Measurements from ENCODE around the genes EML3 and B3GAT3.

DNA sequence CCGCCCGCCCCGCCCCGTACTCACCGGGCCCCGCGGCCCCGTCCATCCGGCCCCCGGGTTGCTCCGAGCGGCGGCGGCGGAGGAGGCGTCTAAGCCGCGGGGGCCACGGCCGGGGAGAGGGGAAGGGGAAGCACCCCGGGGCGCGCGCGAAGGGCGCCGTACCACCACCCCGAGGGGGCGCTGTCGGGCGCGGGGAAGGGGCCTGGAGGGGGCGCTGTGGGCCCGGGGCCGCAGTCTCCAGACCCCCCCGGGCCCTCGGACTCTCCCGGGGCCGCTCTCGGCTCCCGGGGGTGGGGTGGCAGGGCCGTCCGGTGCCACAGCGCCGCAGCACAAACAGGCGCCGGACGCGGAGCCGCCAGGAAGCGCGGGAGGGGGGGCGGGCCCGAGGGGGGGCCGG lies at the start of gene EML3:
Gene EML3 (minus strand): TSS at position 364 of the 397 bp plus-strand sequence.
- RRBS: 2% methylated on average over 36 of the region's 55 CpGs

DNA sequence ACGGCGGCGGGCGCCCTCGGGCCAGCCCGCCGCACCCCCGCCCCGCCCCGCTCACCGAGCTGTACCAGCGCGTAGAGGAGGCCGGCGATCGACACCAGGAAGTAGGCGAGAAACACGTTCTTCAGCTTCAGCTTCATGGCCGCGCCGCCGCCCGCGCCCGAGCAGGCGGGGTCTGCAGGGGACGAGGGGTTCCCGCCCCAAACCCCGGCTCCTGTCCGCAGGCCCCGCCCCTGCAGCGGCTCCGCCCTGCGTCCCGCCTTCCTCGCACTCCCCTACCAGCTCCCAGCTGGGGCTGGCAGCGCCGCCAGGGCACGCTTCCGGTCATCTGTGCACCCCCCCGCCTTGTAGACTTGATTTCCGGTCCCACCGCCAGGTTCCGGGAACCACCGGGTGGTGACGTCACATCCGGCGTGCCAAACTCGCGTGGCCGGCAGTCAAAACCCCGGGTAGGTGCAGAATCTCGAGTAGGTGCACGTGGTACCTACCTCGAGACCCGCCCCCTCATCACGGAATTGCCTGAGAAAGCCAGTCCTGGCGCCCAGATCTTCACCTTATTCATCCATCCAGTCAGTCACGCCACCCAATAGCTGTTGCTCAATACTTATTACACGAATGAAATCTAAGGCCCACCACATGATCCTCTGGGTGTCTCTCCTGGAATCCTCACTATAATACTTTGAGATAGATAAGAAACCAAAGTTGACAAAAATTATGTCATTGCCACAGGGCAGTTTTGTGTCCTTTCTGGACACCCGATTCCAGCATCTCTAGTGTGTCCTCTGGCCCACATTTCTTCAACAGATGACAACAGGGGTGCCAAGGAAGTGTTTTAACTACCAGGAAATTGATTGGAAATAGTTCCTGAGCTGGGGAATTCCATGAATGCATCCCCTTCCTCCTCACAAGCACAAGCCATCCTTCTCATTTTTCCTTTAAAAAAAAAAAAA lies at the start of gene B3GAT3:
Gene B3GAT3 (minus strand): TSS at position 176 of the 947 bp plus-strand sequence.
- RRBS: 3% methylated on average over 2 of the region's 61 CpGs

- RRBS: 2% methylated on average over 8 of the region's 51 CpGs
Measured at GRCh38 chr11:62645631-62646437, 579 bp downstream of the GANAB start.

GRCh38 chr11:62678223-62678462 lies 730 bp downstream of the UBXN1 start:
- RRBS: no CpG with 5 or more reads among the region's 7 CpGs

- RRBS: 4% methylated on average over 4 of the region's 50 CpGs
Measured at GRCh38 chr11:62709389-62710573, 2.3 kb downstream of the GNG3 start.

DNA sequence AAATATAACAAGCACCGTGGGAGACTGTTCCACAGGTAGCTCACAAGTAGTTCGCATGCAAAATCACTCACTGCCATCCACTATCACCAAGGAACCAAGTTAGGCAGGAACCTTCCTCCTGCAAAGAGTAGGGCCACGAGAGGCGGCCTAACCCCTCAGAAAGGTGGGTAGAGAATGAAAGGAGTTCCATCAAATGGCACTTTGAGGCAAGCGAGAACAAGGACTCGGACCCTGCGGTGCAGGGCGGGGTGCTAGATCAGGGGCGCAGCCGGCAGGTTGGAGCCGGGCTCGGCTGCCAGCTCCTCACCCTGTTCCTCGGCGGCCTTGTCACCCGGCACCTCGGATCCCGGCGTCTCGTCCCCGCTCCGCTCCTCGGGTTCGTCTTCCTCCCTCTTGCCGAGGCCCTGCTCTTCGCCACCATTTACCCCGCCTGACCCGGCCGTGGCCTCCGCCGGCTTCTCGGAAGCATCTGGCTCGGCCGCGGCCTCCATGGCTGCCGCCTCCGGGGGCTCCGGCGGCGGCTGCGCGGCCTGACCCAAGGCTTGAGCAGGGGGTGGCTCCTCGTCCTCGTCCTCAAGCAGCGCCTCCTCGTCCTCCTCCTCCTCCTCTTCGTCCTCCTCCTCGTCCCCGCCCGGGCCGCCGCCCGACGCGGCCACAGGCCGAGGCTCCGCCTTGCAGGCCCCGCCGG lies 801 bp downstream of the HNRNPUL2 start:
- RRBS: 2% methylated on average over 32 of the region's 58 CpGs

DNA sequence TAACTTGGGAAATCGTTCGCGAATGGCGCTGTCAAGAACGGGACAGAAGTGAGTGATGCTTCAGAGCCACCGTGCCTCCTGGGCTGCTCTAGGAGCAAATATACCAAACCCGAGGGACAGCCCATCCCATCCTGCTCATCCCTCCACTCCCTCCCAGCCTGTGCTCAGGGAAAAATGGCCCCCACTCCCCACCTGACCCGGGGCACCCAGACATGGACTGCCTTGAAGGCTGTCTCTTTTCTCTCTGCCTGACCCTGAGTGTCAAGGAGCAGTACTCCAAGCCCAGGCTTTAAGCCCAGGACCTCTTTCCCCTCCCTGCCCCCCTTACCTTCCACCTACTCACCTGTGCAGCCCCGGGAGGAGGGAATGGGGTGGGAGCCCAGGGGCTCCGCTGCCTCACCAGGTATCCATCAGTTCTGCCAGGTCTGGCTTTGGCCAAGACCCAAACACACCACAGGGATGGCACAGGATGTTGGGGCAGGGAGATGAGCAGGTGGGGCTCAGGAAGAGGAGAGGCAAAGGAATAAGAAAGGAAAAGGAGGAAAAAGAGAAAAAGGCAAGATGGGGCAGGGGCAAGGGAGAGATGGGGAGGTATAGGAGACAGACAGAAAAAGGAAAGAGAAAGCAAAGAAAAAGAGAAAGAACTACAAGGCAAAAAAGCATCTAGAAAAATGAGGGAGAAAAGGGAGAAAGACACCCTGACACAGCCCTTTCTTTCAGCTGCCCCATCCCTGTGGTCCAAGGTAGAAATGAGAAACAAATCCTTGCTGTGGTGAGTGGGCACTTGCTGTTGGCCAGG lies 6.5 kb downstream of the NXF1 start:
- RRBS: no CpG with 5 or more reads among the region's 10 CpGs

DNA sequence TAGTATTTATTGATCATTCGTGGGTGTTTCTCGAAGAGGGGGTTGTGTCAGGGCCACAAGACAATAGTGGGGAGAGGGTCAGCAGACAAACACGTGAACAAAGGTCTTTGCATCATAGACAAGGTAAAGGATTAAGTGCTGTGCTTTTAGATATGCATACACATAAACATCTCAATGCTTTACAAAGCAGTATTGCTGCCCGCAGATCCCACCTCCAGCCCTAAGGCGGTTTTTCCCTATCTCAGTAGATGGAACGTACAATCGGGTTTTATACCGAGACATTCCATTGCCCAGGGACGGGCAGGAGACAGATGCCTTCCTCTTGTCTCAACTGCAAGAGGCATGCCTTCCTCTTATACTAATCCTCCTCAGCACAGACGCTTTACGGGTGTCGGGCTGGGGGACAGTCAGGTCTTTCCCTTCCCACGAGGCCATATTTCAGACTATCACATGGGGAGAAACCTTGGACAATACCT lies 19.3 kb upstream of the WDR74 start:
- RRBS: no CpG with 5 or more reads among the region's 13 CpGs

DNA sequence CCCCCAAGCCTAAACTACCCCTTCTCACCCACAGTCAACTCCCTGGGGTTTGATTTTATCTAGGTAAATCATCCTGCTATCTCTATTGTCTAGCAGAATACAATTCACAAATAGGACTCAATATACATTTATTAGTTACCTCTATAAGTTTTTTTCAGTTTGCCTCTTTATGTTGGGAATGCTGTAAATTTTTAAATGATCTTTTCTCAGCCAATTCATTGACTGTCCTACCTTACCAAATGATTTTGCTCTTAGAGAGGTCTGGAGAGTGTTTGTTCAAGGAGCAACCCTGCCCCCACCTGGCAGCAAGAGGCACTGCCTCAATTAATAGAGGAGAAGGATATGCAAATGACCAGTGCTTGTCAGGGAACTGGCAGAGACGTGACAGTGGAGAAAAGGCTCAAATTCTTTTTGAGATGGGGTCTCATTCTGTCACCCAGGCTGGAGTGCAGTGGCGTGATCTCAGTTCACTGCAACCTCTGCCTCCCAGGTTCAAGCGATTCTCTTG lies 18.1 kb upstream of the SLC3A2 start:
- RRBS: no CpG with 5 or more reads among the region's 3 CpGs

DNA sequence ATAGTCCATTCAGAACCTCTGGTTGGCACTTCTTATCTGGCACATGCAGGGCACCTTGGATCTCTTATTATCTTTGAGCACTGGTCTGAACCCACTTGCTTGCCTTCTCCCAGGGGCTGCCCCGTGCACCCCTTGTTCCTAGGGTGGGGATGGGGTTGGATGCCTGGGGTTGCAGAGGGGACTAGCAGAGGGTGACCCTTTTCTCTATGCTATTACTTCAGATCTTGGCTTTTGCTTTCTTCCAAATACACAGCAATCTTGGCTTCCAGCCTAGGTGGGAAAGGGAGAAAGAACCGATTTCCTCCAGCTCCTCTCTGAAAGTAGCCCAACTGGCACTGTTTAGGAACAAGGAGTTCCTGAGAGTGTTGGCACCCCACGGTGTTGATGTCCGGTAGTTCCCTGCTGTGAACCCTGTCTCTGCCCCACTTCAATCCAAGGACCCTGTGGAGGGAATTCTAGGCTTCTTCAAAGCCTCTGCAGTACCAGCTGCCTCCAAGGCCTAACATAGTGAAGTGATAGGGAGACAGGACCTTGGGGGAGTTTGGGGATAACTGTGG lies 1.2 kb upstream of the SLC3A2 start:
- RRBS: no CpG with 5 or more reads among the region's 4 CpGs

GRCh38 chr11:62889291-62890541 lies 9.0 kb downstream of the SLC3A2 start:
- RRBS: no CpG with 5 or more reads among the region's 15 CpGs

- RRBS: no CpG with 5 or more reads among the region's 62 CpGs
Measured at GRCh38 chr11:62923424-62924460, 2.6 kb upstream of the CHRM1 start.

GRCh38 chr11:63242266-63243073 lies 929 bp downstream of the SLC22A25 start:
- RRBS: no CpG with 5 or more reads among the region's 7 CpGs

DNA sequence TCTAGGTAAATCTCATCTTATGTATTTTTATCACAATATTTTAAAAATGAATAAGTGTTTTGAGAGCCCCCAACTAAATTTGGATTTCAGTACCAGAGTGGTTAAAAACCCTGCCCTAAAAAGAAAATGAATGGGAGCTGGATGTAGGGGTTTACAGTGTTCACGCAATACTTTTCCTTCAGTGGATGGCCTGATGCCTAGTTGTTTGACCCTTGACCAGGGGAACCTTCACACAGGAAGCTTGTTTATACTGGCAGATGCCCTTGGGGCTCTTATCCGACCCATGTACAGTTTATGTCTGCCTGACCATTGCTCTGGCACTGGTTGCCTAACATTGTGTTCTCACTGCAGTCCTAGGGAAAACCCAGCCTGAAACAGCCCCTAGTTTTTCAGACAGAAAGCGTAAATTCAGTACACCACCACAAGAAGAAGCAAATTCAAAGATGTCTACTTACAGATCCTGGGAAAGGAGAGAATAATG lies 35.0 kb downstream of the SLC22A9 start:
- RRBS: no CpG with 5 or more reads among the region's 3 CpGs

DNA sequence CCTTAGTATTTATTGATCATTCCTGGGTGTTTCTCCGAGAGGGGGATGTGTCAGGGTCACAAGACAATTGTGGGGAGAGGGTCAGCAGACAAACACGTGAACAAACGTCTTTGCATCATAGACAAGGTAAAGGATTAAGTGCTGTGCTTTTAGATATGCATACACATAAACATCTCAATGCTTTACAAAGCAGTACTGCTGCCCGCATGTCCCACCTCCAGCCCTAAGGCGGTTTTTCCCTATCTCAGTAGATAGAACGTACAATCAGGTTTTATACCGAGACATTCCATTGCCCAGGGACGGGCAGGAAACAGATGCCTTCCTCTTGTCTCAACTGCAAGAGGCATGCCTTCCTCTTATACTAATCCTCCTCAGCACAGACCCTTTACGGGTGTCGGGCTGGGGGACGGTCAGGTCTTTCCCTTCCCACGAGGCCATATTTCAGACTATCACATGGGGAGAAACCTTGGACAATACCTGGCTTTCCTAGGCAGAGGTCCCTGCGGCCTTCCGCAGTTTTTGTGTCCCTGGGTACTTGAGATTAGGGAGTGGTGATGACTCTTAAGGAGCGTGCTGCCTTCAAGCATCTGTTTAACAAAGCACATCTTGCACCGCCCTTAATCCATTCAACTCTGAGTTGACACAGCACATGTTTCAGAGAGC lies 8.3 kb upstream of the PLAAT4 start:
- RRBS: no CpG with 5 or more reads among the region's 16 CpGs

GRCh38 chr11:63574412-63575416 lies 11.5 kb upstream of the PLAAT2 start:
- RRBS: no CpG with 5 or more reads among the region's 18 CpGs

GRCh38 chr11:63610660-63611274 lies 3.5 kb downstream of the PLAAT3 start:
- RRBS: no CpG with 5 or more reads among the region's 13 CpGs

GRCh38 chr11:63887136-63888034 lies 29.6 kb downstream of the RCOR2 start:
- RRBS: no CpG with 5 or more reads among the region's 8 CpGs

DNA sequence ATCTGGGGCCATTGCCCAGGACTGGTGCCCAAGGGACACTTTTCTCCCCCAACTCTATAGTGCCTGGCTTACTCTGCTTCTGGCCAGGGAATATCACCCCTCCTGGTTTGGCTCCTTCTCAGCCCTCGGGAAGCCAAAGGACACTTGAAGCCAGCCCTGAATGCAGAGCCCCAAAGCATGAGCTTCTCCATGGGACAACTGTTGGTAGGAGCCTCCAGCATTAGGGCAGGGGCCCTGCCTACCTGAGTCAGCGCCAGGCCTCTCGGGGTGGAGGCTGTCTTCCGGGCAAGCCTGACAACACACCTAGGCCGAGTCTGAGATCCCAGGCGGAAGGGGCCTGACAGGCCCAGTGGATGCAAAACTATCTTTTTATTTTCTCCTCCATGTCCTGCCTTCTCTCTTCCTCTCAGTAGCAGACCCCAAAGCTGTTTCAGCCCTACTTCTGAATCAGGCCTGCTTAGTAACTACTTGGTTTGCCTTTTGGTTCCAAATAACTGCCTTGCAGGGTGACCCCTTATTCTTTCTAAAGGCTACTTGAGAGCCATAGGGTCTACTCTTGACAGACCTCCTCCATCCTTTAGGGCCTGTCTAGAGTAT lies 27.6 kb downstream of the RCOR2 start:
- RRBS: no CpG with 5 or more reads among the region's 6 CpGs

DNA sequence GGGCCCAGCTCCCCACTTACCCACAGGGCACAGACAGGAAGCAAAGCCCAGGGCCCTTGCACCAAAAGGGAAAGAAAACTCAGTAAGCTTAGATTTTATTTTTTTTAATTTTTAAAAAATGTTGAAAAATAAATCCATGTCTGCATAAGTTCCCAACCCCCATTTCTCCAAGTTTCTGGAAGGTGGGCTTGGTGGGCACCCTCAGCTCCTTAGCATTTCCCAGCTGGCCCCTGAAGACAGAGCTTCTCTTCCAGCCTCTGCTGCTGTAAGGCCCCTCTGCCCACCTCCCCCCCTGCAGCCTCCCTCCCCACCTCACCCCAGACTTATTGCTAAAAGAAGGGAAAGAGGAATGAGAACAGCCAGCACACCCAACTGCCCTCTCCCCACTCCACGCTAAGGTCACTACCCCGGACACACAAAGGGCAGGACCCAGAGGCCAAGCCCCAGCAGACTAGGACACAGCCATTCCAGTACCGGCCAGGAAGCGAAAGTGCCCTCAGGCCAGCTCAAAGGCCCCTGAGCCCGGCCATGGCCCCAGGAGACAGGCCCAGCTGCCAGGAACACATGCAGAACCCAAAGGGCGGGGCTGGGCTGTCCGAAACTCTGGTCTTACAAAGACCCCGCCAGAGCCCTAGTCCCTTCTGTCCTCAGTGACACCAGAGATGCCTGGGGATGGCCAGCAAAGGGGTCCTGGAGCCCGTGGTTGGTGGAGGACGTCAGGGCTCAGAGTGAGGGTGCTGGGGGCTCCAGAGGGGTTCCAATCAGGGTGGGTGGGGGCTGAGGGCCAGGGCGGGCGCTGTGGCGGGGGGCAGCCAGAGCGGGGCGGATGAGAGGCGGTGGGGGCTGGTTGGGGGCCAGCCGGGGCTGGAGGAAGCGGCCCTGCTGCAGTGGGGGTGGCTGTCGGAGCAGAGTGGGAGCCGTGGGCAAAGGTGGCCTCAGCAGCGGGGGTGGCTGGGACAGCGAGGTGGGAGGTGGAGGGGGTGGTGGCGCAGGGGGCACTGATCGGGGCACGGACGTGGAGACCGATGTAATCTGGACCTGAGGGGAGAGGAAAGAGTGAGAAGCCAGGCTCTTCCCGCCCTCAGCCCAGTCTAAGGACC lies 5.5 kb downstream of the RCOR2 start:
- RRBS: 82% methylated on average over 2 of the region's 28 CpGs

All from Jurkat, Clone E6-1 (cell line).